ENCODE measurements around a stretch of chr2.

DNA sequence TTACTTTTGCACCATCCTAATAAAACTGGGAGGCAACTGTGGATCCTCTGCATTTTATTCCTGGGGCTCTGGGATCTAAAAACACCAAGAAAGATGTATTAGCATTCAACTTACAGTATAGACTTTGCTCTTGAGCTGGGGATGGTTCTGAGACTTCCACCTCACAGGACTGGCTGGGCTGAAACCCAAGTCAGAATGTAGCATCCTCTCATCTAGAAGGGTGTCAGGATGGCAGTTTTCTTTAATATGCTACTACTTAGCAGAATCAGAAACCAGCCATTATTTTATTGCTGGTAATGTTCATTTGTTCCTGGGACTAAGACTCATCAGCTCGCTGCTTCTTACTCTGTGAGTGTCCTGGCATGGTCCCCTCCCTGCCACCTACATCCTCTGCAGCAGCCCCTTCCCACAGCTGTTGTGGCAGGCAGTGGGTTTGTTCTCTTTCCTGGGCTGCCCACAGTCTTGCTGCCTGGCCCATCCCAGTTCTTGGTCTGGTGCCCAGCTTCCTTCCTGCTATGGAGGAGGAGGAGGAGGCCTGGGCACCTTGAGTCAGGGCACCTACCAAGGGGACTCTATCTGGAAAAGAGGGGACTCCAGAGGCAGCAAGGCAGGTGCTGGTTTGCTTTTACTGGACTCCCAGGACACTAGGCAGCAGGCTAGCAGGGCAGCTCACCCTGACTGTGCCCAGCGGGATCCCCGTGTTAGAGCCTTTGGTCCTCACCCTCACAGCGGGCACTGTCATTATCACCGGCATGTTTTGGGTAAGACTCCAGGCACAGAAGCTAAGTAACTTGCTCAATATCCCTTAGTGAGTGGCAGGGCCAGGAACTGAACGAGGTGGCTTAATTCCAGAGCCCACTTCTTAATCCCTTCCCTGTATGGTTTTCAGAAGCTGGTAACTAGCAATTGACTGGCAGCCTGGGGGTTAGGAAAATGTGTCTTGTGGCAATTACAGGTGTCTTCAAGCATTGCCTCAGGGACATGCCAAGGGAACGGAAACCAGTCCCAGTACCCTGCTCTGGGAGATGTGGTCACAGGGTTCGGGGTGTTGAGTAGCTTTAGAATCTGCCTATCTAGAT, 62.1 kb downstream of the LRRFIP1 start:
- PRO-cap: no peak

DNA sequence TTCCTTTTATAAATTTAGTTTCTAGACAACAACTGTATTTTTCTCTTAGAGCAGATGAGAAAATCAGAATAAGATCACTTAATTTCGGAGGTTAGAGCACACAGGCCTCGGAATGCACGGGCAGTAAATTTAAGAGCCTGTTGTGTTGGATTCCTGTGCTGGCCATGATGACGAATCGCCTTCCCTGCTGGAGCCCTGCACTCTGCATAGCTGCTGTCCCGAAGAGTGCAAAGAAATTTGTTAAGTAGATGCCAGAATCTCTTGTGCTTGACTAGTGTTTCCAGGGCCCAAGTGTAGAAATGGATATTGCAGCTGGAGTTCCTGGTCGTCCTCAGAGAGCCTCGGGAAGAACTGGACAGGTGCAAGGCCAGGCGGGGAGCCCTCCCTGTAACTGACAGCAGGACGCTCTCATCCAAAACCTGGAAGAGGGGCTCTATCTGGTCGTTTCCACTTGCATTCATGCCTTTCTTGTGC, 83.5 kb upstream of the RBM44 start:
- PRO-cap: no peak

GRCh38 chr2:237724225-237724674, 74.3 kb upstream of the RBM44 start:
- PRO-cap: no peak

DNA sequence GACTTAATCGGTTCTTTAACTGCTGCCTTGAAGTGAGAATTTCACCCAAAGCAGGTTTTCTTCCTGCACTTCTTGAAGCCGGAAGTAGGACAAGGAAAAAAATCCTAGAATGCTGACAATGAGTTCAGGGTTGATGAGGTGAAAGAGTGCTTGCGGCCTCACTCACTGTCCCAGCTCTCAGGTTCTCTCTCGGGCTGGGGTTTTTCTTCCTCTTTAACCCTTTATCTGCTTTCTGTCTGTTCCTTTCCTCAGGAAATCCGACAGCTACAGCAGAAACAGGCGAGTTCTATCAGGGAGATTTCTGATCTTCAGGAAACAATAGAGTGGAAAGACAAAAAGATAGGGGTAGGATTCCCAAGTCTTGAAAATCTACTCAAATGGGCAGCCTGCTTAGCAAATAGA, 41.4 kb upstream of the RBM44 start:
- PRO-cap: no peak

DNA sequence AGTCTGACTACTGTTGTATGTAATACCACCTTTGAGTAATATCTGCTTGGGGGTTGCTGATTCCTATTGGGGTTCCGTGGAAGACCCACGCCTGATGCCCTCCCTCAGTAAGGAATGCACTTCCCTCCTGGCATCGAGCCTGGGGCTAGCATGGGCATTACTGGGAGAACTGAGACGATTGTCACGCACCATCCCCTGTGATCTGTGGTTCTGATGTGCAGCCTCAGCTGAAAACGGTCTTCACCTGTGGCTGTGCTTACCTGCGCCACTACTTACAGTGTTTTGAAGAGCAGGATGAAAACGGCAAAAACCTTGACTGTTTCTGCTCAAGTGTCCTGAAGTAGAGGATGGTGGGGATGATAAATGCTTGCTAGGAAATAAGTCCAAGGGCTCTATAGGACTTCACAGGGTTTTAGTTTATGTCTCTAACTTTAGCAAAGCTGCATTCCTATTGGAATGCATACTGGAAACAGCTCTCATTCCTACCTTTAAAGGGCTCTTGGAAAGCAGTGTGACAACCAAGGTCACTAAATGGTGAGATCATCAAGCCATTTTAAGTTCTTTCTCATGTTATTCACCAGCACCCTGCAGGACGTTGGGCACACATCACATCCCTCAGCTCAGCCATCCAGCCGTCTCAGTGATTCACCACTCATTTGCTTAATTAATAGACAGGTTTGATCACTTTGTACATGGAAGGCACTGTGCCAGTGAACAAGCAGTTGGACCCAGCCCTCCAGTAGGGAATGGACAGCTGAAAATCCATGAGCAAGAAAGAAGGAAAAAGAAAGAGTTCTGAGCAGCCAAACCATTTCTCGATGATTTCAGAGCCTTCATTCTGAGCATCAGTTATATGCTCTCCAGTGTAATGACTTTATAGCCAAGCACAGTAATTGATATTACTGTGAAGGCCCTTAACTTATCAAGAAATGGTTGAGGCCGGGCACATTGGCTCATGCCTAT, 32.3 kb upstream of the RBM44 start:
- PRO-cap: no peak

DNA sequence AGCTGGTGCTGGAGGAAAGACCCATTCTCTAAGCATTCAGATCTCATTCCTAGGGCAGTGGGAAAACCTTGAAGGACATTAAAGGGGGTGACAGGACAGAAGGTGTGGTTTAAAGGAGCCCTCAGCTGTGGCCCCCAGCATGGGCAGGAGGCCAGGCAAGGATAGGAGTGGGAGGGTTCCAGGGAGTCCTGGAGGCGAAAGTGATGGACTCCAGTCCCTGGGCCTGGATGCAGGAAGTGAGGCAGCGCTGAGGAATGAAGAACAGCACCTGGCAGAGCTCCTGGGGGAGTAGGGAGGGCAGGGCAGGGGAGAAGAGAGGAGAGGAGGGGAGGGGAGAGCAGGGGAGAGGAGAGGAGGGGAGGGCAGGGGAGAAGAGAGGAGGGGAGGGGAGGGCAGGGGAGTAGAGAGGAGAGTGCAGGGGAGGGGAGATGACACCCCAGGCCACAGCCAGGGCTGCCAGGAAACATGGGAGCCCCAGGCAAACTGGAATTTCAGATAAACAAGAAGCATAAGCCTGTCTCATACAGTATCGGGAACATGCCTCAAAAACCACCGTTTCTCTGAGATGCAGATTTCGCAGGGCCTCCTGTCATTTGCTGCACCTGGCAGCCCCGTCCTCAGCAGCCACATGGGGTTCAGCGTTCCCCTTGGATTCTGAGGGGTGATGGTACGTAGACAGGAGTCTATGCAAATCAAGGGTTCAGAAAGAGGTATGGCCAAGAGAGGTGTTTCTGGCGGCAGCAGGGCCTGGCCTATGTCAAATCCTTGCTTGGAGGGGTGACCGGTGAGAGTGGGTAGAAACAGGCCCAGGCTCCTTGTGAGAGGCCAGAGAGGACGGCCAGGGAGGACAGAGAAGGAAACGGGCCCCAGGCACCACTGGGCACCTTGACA, 5.8 kb downstream of the RAMP1 start:
- PRO-cap: unidirectional peak, minus-strand start at position 238 of the sequence

DNA sequence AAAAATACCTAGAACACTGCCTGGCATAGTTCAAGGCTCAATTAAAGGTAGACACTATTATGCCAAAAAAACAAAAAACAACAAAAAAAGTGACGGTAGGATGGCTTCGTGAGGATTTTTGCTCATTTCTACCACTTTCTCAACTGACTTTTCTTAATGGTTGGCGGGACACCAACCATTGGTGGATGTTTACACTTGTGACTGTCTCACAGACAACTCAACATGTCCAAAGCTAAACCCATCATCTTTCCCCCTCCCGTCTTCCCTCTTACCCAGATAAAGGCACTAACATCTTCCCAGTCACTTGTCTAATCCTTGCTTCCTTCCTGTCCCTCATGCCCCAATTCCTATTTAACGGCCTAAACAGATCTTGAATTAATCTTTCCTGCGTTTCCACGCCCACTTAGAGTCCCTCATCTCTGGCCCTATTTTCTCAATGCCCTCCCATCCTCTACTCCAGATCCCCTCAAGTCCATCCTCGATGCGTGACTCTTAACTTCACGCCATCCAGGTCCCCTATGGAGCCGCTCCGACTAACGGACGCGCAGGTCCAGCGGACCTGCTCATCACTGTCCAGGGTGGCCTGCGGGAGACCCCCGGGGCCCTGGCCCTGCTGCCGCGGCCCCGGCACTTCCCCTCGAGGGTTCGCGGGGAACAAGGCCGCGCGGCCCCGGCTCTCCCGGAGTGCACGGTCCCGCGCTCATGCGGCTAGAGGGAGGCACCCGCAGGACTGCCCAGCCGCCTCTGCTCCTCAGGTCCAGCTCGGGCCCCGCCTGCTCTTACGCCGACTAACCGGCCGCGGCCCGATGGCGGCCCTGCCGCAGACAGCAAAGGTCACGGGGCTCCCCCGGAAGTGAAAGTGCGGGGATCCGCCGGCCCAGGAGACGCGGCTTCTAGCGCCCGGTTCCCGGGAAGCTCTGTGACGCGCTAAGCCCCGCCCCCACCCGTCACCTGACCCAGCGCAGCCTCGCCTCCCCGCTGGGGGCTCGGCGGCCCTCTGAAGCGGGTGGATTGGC, 578 bp upstream of the SCLY start:
- PRO-cap: bidirectional peak, plus-strand start at position 459 of the sequence, minus-strand start at position 349 of the sequence; bidirectional peak, plus-strand start outside the sequence, minus-strand start at position 829 of the sequence

- PRO-cap: no peak
Observed at GRCh38 chr2:238108427-238109367, 8.6 kb downstream of the ESPNL start.

DNA sequence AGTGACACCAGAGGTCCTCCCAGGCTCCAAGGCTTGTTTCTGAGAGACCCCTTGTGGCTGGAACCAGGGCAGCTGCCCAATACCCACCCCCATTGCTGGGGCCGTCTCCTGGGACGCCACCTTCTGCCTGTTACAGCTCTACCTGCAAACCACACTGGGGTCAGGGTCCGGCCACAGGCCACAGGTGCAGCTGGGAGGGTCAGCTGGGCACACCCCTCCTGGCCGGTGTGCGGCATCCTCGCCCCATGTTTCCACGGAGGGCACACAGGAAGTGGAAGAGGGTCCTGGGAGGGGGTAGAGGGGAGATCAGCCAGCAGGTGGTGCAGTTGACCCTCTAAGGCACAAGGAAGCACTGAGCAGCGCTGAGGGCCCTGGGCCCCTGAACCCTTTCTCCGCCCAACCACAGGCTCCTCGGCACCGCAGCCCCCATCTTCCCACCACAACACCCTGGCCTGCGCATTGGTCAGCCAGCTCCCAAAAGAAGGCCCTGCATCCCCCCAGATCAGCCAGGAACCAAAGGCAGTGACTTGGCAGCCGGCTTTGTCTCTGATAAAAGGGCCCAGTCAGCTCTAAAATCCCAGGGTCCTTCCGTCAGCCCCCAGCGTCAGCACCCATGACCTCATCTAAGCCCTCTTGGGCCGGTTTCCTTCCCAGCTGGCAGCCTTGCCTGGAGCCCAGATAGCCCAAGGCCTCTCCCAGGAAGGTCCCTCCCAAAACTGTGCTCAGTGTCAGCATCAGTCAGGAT, 1.6 kb downstream of the ERFE start:
- PRO-cap: no peak

DNA sequence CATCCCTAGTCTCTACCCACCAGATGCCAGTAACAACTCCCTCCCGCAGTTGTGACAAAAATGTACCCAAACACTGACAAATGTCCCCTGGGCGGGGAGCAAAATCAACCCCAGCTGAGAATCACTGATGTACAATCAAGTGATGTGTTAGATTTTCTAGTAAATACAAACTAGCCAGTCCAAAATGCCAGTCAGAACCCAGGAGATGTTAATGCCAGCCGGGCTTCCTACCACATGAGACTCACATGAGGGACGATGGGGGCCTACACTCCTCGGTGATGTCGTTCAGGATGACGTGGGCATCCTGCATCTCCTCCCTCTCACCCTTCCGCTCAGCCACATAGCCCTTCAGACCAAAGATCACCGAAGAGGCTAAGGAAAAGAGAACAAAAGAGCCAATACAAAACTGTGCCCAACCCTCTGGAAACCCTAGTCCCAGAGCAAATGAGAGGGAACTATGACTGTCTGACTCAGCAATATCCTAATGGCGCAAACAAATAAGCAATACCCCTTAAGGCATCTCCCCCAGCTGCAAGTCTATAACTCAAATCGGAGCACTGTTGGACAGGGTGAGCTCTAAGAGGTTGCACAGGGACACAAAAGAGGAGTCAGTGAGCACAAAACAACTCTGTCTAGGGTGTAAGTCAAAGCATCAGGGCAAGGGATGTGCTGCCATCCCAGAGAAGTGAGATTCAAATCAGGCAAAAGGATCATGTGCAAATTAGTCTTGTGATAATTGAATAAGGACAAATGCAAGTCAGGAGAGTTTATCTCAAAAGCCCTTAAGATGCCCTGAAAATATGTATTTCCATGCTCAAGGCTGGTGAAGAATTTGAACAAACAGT, 15.4 kb downstream of the ILKAP start:
- PRO-cap: no peak

GRCh38 chr2:238202044-238202651, 1.3 kb downstream of the ILKAP start:
- PRO-cap: no peak

- PRO-cap: no peak
Observed at GRCh38 chr2:238272766-238273493, 15.5 kb downstream of the PER2 start.

GRCh38 chr2:238283103-238284077, 5.0 kb downstream of the PER2 start:
- PRO-cap: no peak

GRCh38 chr2:238290994-238291193, 2.5 kb upstream of the PER2 start:
- PRO-cap: no peak

GRCh38 chr2:238300562-238301126, 12.2 kb upstream of the PER2 start:
- PRO-cap: no peak

GRCh38 chr2:238320913-238321387, 632 bp downstream of the TRAF3IP1 start:
- PRO-cap: no peak

GRCh38 chr2:238344918-238345680, 24.8 kb downstream of the TRAF3IP1 start:
- PRO-cap: no peak

GRCh38 chr2:238357326-238358125, 37.2 kb downstream of the TRAF3IP1 start:
- PRO-cap: no peak

- PRO-cap: no peak
Observed at GRCh38 chr2:238569437-238570114, 142.8 kb downstream of the ASB1 start.

GRCh38 chr2:238786744-238787167, 61.1 kb upstream of the TWIST2 start:
- PRO-cap: no peak